GM23248 (cell line): ENCODE measurements around the gene CD99.

DNA sequence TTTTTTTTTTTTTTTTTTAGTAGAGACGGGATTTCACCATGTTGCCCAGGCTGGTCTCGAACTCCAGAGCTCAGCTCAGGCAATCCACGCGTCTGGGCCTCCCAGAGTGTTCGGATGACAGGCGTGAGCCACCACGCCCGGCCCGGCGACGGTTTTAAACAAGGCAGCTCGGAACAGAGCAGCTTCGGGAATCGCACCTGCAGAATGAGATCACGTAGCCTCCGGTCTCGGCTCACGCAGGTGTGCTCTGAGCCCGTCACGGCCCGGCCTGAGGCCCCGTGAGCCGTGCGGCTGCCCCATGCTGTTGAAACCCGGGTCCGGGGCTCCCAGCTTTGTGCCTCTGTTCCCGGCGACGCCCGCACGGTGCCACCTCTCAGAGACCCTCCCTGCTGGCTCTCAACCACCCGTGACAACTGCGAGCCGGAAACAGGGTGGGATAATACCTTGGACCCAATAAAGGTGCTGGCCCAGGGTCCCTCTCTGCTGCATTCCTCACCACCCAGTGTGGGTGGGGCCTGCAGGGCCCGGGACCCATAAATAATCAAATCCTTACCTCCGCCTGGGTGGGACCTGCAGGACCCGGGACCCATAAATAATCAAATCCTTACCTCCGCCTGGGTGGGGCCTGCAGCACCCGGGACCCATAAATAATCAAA is 13.4 kb upstream of the PLCXD1 start:
- RAMPAGE, long total RNA, result no peak

- RAMPAGE, long total RNA, result no peak
These were observed 498 bp upstream of the GTPBP6 start for GRCh38 chrX:318980-319607.

- RAMPAGE, long total RNA, result no peak
These were observed 30.8 kb upstream of the GTPBP6 start for GRCh38 chrX:349284-349870.

GRCh38 chrX:499652-500644 is 113.2 kb upstream of the PPP2R3B start:
- RAMPAGE, long total RNA, result no peak

- RAMPAGE, long total RNA, result no peak
These were observed 85.3 kb upstream of the SHOX start for GRCh38 chrX:545301-545603.

- RAMPAGE, long total RNA, result no peak
These were observed 195.4 kb downstream of the SHOX start for GRCh38 chrX:825923-826418.

GRCh38 chrX:1360950-1361641 is 24.5 kb downstream of the IL3RA start:
- RAMPAGE, long total RNA, result no peak

GRCh38 chrX:1400783-1401669 is 9.1 kb upstream of the SLC25A6 start:
- RAMPAGE, long total RNA, result no peak

- RAMPAGE, long total RNA, result no peak
These were observed 14.9 kb upstream of the SLC25A6 start for GRCh38 chrX:1406373-1407631.

DNA sequence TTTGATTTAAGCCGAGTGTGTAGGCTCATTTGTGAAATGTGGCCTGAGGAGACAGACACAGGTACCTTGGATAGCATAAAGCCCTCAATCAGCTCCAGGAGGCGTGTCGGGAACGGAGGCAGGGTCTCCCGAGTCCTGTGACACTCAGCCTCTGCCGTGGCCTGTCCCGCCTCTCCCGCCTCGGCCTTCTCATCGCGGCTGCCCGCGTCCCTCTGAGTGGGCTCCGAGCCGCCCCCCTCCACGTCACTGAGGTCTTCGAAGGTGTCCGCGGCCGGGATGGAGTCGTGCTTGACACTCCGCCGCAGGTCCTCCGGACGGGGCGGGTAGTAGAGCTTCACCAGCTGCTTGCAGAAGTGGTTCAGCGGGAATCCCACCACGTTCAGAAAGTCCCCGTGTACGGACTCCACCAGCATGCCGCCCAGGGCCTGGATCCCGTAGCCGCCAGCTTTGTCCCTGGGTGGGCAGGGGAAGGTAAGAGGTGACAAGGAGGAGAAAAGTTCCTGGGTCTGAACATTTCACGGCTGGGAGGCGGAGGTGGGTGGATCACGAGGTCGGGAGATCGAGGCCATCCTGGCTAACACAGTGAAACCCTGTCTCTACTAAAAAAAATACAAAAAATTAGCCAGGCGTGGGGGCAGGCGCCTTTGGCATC is 24.9 kb downstream of the ASMTL start:
- RAMPAGE, long total RNA, result no peak

DNA sequence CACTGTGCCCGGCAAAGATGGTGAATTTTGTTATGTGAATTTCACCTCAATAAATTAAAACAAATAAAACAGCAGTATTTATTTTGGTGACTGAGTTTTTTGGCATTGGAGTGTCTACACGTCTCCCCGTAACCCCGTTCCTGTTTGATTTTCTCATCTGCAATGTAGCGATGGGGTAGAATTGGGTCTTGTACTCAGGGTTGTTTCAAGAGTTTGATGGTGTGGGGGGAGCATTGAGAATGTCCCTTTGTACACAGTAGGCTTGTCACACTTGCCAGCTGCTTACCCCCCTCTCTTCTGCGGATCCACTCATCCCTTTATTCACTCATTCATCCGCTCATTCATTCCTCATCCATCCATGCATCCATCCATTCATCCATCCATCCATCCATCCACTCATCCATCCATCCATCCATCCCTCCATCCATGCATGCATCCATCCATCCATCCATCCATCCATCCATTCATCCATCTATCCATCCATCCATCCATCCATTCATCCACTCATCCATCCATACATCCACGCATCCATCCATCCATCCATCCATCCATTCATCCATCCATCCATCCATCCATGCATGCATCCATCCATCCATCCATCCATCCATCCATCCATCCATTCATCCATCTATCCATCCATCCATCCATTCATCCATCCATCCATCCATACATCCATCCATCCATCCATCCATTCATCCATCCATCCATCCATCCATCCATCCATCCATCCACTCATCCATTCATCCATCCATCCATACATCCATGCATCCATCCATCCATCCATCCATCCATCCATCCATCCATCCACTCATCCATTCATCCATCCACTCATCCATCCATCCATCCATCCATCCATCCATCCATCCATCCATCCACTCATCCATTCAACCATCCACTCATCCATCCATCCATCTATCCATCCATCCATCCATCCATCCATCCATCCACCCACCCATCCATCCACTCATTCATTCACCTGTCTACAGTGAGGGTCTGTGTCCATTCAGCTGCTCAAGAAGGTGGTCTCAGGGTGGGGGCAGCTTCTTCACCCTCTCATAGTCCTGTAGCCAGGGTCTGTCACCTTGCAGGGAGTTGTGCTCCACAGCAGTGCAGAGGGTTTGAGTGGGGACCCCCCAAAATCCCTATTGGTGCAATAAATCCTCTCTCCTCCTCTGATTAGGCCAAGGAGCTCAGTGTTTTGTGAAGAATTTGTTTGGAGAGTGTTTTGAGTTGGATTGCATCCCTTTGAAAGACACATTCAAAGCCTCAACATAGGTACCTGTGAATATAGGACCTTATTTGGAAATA is 12.6 kb downstream of the P2RY8 start:
- RAMPAGE, long total RNA, result no peak

DNA sequence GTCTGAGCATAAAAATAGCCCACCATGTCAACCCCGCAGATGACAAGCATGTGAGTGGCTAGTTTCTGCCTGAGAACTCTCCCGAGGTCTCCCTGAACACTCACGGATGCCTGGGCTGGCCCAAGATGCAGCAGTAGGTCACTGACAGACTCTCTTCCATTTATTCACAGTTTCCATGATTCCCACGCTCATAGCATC is 158.3 kb downstream of the DHRSX start:
- RAMPAGE, long total RNA, result no peak

- RAMPAGE, long total RNA, result no peak
These were observed 74.4 kb downstream of the DHRSX start for GRCh38 chrX:2426150-2426970.

DNA sequence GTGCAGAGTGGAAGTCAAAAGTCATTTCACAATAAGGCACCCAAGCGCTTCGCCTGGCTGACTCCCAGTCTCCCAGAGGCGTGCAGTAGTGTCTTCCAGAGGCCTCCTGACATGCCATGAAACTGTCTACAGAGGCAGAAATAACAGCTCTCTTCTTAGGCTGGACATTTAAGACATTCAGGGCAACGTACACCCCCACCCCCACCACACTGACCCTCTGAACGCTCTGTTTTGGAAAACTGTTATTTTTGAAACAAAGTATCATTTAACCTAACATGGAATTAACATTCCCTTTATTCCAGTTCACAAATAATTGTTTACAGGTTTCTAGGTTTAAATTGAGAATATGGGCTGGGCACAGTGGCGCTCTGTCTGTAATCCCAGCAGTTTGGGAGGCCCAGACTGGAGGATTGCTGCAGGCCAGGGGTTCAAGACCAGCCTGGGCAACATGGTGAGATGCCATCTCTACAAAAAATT is 1.6 kb downstream of the DHRSX start:
- RAMPAGE, long total RNA, result no peak

GRCh38 chrX:2690826-2691620 is at the start of gene CD99:
Gene CD99, plus strand, starts transcription at chrX:2691295.
- RAMPAGE, long total RNA, result start-site peak on the plus strand at chrX:2691198-2691520, 2,451 and 2,428 reads in 2 replicates

- RAMPAGE, long total RNA, result no peak
These were observed 1.9 kb downstream of the CD99 start for GRCh38 chrX:2692812-2693563.

DNA sequence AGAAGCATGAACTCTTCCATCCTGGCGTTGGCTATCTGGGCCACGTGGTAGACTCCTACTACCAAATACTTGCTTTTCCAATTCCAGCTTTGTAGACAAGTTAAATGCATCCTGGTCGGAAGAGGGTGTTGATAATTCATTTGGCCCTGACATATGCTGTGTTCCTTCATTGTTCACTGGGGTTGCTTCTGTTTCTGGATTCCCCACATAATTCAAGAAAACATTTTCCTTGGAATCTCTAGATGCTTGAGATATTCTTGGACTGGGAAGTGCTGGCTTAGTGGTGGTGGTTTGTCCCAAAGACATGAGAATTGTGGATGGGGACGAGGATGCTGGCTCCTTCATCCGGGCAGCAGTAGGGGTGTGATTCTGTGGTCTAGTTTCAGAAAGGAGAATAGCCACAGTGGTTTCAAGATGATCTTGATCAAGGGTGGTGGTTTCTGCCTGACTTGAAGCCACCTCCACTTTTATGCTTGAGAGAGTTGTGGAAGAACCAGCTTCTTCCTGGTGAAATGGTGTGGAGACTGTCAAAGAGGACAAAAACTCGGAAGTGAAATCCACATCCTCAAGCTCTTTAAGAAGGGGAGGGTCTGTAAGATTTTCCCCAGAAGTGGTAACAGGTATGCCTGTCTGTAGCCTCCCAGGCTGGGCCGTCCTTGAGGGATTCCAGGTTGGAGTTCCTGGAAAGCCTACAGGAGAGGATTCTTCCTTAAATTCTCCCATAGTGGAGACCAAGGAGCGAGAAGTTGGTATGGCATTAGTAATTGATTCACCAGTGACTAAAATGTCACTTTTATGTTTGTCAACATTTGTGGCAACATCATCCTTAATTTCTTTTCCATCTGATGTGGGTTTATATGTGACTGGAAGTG is 25.3 kb downstream of the MXRA5 start:
- RAMPAGE, long total RNA, result no peak

DNA sequence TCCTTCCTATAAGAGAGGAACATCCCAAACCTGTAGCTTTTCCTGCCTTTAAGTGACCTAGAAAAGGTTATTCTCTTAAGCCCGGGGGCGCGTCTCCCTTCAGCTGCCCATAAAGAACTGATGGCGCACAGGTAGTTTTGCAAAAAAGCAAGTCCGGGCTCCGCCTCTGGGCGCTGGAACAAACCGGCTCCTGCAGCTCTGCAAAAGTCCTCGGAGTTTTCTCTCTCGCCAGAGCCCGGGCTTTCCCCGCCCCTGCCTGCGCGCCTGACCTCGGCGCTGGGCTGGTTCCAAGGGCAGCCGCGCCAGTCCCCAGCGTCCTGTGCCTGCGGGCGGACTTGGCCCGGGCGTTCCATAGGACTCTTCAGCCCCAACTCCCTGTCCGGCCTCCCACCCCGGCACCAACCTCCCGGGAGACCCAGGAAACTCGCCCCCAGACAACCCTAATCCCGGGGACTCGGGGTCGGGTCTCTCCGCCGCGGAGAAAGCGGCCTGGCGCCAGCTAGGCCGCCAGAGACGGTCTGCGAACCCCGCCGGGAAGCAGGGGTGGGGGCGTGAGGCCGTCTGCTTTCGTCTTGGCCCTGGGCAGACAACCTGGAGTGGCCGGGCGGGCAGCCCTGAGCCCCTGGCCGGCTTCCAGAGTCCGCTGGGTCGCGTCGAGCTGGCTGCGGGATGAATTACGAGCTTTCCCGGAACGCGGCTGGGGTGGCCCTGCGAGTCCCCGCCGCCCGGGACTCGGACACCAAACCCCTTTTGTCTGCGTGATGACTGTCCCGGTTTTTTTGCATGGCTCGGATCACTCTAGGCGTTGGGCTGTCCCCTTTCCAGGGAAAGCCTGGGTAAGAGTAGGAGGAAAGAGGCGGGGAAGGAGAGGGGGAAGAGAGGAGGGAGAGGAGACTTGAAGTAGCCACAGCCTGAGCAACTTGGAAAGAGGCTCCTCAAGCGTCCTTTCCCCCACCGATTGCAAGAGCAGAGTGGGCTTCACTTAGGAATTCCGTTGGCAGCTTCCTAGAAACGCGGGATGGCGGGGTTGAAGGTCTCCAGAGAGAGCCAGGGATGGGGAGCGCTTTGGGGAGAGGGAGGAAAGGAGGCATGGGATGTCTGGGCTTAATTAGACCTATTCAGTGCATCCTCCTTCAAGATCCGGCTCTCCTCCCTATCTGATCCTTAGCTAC is 907 bp downstream of the MXRA5 start:
- RAMPAGE, long total RNA, result no peak

DNA sequence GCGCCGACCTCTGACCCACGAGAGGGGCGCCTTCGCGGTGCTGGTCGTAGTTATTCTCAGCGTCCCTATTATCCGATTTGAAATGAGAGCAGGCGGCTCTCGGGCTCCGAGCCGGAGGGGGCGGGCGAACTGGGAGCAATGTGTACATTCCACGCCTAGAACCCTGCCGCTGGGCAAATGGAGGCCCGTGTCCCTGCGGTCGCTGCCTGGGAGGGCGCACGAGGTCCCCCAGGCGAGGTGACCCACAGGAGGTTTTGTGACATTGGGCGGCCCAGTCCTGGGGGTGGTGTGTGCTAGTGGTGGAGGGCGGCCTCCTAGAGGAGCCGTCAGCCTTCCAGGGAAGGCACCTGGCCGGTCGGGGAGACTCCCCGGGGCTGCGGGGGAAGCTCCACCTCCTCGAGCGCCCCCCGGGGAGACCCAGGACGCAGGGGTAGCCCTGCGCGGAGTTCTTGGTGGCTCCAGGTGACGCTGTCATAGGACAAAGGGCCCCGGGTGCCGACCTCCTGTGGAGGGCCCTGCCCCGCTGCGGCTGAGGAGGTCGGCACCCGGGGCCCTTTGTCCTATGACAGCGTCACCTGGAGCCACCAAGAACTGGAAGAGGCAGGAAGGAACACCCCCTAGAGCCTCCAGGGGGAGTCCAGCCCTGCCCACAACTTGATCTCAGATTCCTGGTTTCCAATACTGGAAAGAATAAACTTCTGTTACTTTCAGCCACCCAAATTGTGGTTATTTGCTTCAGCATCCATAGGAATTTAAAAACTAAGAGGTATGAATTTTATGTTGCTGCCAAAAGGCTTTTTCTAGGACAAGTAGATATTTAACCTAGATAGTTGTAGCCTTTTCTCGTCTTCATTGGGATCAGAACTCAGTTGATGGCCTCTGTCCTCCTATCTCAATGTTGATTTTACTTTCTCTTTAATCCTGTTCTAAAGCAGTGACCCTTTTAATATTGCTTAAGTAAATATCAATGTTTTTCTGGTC is 102.8 kb upstream of the PRKX start:
- RAMPAGE, long total RNA, result no peak

GRCh38 chrX:3842789-3843191 is 129.3 kb upstream of the PRKX start:
- RAMPAGE, long total RNA, result no peak